Testis (tissue), 5 donors: ENCODE measurements around the genes IGF2BP1, GNGT2 and PHB1.

GRCh38 chr17:48628264-48628568 lies 2.1 kb upstream of the HOXB9 start:
- PRO-cap, 3 experiments, result no peak in any of the 3 experiments
- RAMPAGE, long total RNA, 2 experiments, result no peak in any of the 2 experiments
- RRBS, result 59% methylated on average over 2 of the region's 9 CpGs

- PRO-cap, 3 experiments, result no peak in any of the 3 experiments
- RAMPAGE, long total RNA, 2 experiments, result no peak in any of the 2 experiments
- RRBS, result no CpG with 5 or more reads among the region's 5 CpGs
Measured at GRCh38 chr17:48629233-48629685, 3.1 kb upstream of the HOXB9 start.

DNA sequence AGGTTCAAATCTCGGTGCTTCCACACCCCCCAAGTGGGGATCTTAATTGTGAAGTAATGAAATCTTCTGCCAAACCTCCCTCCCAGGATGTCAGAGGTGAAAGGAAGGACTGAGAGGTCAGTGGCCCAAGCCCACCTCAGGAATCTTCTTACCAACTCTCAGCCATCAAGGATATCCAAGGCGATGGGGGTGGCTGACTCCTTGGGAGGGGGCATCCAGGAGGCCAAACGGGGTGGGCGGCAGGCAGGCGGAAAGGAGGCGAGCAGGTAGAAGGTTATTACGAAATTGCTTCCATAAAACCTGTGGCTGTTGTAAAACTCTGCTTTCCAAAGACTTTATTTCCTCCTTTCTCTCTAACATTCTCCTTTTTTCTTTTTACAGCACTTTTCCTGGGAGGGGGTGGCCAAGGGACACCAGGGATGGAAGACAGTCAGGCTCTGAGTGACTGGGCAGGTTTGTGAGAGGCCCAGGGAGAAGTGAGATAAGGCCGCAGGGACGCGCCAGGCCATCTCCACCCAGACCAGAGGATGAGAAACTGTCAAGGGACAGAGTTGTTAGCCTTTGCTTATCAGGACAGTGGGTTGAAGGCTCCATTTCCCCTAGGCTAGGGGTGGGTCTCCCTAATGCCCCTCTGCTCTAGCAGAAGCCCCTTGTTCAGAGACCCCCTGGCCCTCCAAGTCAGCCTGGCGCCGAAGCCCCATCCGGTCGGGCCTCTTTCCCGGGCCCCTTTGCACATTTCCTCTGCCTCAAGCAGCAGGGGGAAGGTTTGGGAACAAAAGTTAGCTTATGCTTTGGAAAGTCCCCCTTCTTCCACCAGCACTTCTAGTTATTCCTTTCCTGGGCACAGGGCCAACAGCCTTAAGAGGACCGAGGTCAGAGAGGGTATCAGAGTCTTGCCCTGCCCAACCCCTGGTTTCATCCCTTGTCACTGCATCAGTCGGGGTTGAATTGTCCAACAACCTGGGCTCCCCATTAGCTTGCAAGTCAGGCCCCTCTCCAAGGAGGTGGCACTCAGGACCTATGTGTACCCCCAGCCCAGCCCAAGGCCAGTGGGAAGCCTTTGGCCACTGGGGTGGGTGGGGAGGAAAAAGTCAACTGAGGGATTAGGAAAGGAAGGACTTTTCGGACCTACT lies 5.0 kb upstream of the HOXB9 start:
- PRO-cap, 3 experiments, result no peak in any of the 3 experiments
- RAMPAGE, long total RNA, 2 experiments, result no peak in any of the 2 experiments
- RRBS, result no CpG with 5 or more reads among the region's 18 CpGs

GRCh38 chr17:48643256-48643716 lies 17.1 kb upstream of the HOXB9 start:
- PRO-cap, 3 experiments, result no peak in any of the 3 experiments
- RAMPAGE, long total RNA, 2 experiments, result no peak in any of the 2 experiments
- RRBS, result no CpG with 5 or more reads among the region's 8 CpGs

- PRO-cap, 3 experiments, result no peak in any of the 3 experiments
- RAMPAGE, long total RNA, 2 experiments, result no peak in any of the 2 experiments
- RRBS, result no CpG with 5 or more reads among the region's 22 CpGs
Measured at GRCh38 chr17:48719421-48719599, 3.0 kb downstream of the PRAC1 start.

GRCh38 chr17:48723300-48724171 lies 551 bp downstream of the PRAC2 start:
- PRO-cap, 3 experiments, result no peak in any of the 3 experiments
- RAMPAGE, long total RNA, 2 experiments, result start-site peak on the minus strand in 1 of 2 experiments, at chr17:48723985-48723994 at its widest, 24 reads per replicate
- RRBS, result 4% methylated on average over 18 of the region's 47 CpGs

GRCh38 chr17:48920840-48921769 lies 12.9 kb downstream of the UBE2Z start:
- PRO-cap, 3 experiments, result no peak in any of the 3 experiments
- RAMPAGE, long total RNA, 2 experiments, result no peak in any of the 2 experiments
- RRBS, result no CpG with 5 or more reads among the region's 9 CpGs

GRCh38 chr17:48928777-48929816 lies 15.5 kb downstream of the SNF8 start:
- PRO-cap, 3 experiments, result no peak in any of the 3 experiments
- RAMPAGE, long total RNA, 2 experiments, result no peak in any of the 2 experiments
- RRBS, result no CpG with 5 or more reads among the region's 6 CpGs

DNA sequence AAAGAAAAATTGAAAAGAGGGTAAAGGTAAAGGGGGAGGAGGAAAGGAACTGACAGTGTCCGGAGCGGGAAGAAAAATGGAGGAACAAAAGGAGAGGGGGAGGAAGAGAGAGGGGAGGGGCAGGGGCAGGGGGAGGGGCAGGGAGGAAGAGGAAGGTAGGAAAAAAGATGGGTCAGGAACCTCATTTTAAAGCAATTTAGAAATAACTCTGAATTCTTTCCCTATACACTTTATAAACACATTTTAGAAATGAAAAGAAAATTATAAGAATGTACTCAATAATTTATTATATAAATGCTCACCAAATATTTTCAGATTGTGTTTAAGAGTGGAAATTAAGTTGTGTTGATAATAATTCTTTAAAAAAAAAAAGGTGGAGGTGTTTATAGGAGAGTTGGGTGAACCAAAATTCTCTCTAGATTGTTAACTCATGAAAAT lies 6.1 kb upstream of the IGF2BP1 start:
- PRO-cap, 3 experiments, result no peak in any of the 3 experiments
- RAMPAGE, long total RNA, 2 experiments, result no peak in any of the 2 experiments
- RRBS, result no CpG with 5 or more reads among the region's 2 CpGs

DNA sequence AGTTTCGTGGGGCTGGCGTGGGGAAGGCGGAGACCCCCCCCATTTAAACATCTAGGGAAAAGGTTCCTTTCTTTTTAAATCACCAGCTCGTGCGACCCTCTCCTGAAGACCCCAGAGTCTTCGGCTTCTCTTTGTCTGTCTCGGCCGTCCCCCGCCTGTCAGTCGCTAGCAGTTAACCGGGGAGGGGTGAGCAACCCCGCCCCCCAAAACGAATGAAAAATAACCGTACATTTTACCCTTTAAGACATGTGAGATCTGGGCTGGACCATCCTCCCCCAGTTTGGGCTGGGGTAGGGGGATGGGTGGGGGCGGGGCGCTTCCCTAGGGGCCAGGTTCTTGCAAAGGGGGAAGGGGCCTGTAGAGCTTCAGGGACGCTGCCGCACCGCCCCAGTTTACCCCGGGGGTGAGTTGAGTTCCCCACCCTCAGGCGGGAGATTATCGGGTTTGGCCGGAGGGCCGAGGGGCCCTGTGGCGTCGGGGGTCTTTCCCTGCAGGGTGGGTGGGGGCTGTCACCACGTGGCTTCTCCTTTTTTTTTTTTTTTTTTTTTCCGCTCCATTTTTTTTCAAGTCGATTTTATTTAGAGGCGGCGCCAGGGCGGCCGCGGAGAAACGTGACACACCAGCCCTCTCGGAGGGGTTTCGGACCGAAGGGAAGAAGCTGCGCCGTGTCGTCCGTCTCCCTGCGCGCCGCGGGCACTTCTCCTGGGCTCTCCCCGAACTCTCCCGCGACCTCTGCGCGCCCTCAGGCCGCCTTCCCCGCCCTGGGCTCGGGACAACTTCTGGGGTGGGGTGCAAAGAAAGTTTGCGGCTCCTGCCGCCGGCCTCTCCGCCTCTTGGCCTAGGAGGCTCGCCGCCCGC lies at the start of gene IGF2BP1:
IGF2BP1 (plus strand) TSS at position 550 of the 858 bp plus-strand sequence.
- PRO-cap, 3 experiments, result no peak in any of the 3 experiments
- RAMPAGE, long total RNA, 2 experiments, result start-site peak on the plus strand in 1 of 2 experiments, centred at position 647 of the sequence, 47 reads per replicate; start-site peak on the minus strand in 2 of 2 experiments, centred at positions 169 to 178 of the sequence, 15 to 21 reads per replicate
- RRBS, result 3% methylated on average over 8 of the region's 61 CpGs

GRCh38 chr17:48997694-48998157 lies 541 bp downstream of the IGF2BP1 start:
- PRO-cap, 3 experiments, result no peak in any of the 3 experiments
- RAMPAGE, long total RNA, 2 experiments, result start-site peak on the minus strand in 1 of 2 experiments, at chr17:48997745-48998340 at its widest, 11 reads per replicate
- RRBS, result 4% methylated on average over 12 of the region's 40 CpGs

DNA sequence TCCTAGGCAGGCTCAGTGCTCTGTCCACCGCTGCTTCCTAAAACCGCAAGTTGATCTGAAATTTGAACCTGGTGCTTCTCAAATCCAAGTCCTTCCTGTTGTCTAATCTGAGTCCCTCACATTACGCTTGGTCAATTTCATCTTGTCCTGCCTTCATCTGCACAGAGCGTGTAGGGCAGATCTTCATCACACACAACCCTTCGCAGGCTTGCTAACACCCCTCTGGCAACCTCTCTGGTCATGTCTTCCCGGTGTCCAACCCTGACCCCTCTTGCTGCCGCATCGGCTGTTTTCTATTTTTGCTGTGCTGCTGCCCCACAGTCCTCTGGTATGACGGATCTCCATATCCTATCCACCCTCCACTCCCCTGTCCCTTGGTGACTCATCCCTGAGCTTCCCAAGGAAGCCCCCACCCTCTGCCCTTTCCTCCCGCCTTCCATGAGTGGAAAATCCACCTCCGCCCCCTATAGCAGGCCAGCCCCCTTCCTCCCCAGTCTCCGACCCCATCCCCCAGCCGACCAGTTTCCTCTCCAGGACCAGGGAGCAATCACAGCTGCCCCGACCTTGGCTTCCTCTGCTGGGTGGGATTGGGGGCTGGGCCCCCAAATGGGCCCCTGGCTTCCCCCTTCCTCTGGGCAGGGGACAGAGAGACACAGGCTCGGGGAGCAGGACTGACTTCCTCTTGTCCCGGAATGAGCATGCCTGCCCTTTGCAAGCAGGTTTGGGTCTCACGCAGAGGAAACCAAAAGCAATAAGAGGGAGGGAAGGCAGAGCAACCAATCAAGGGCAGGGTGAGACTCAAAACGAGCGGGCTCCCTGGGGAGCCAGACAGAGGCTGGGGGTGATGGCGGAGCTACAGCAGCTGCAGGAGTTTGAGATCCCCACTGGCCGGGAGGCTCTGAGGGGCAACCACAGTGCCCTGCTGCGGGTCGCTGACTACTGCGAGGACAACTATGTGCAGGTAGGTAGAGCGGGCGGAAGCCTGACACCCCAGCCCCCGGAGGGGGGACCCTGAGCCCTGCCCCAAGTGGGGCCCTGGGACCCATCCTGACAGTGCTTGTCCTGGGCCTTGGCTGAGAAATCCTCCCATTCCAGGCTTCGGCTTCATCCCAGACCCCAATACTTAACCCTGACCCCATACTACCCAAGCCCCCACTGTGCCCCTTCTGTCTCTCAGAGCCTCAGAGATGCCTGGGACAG lies at the start of gene GNGT2:
GNGT2 (minus strand) TSS at position 694 of the 1,200 bp plus-strand sequence.
- PRO-cap, 3 experiments, result peak in 3 of 3 experiments; most common plus-strand start position 831 of the sequence (in 3); most common minus-strand start position 694 of the sequence (in 3)
- RAMPAGE, long total RNA, 2 experiments, result start-site peak on the plus strand in 1 of 2 experiments, centred at position 497 of the sequence, 13 reads per replicate
- RRBS, result 57% methylated on average over 4 of the region's 28 CpGs

- PRO-cap, 3 experiments, result no peak in any of the 3 experiments
- RAMPAGE, long total RNA, 2 experiments, result no peak in any of the 2 experiments
- RRBS, result no CpG with 5 or more reads among the region's 7 CpGs
Measured at GRCh38 chr17:49366635-49367034, 4.6 kb upstream of the ZNF652 start.

DNA sequence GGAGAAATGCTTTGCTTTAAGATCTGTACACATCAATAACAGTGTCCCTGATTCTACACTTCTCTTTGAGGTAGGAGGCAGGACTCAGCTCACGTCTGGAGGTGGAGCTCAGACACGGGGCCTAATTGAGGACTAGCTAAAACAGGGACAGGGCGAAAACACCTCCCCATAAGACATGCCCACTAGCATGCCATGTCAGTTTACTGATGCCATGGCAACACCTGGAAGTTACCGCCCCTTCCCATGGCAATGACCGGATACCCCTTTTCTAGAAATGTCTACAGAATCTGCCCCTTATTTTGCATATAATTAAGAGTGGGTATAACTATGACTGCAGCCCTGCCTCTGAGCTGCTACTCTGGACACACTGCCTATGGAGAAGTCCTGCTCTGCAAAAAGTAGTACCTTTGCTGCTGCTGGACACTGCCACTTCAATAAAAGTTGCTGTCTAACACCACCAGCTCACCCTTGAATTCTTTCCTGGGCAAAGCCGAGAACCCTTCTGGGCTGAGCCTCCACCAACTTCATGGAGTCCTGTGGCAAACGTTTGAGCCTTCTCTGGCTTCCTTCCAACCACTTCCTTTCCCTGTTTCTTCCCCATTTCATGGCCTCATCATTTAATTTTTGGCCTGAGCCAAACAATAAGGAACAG lies 21.1 kb downstream of the PHB1 start:
- PRO-cap, 3 experiments, result no peak in any of the 3 experiments
- RAMPAGE, long total RNA, 2 experiments, result no peak in any of the 2 experiments
- RRBS, result no CpG with 5 or more reads among the region's 7 CpGs

DNA sequence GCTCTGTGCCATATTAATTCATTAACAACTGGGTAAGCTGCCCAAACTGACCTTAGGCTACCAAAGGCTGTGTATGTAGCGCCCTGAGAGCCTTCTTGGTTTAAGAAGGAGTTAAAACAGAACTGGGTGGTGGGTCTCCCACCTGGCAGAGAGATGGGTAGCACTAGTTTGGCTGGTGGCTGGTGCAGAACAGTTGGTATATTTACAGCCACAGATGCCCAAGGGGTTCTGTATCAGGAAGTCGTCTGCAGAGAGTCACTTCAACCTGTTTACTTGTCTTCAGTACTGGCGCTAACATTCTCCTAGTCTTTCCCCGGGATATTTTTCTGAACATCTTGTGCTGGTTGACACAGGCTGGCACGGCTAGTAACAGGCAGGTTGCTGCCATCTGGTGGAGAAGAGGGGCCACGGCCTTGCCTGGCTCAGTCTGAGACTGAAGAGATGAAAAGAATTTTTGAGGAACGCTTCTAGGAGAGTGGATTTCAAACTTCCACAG lies 19.8 kb downstream of the PHB1 start:
- PRO-cap, 3 experiments, result no peak in any of the 3 experiments
- RAMPAGE, long total RNA, 2 experiments, result no peak in any of the 2 experiments
- RRBS, result no CpG with 5 or more reads among the region's 7 CpGs

DNA sequence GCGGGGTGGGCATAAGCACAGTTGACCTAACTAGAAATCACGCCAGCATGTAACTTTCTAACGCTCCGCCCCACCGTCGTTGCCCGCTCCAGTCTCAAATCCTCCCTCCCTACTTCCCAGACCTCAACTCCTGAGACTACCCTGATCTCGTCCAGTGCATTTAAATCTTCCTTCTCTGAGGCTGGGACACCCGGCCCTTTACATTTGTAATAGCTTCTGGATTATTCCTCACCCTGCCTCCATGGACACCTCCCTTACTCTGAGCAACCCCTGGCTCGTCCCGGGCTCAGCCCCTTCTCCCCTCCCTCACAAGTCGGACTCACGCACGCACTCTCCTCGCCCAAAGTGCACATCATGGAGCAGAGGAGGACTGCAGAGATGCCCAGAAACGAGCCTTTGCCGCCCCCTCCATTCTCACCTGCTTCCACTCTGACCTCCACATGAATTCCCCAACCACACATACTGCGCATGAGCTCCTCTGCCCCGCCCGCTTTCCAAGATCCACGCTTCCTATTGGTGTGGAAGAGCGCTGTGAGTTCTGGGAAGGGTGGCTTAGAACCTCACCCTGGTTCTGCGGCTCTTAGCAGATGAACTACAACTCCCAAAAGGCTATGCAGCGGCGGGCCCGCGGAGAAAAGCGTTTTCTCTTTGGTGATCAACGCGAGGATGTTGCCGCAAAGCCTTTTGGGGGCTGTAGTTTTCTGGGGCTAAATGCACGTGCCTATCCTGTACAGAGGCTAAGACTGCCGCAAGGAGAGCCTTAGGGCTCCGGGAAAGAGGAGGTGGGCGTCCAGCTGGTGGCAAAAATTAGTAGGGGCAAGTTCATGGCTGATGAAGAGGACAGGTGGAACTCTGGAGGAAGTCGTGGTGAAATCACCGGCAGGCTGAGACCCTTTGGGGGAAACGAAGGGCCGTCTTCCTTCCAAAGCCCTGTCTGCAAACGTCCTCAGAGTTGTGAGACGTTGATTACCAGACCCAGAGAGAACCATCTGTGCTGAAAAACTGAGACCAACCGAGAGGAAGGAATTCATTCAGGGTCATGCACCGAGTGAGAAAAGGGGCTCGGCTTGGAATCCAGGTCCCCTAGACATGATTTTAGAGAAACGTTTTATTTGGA lies at the start of gene PHB1:
PHB1 (minus strand) TSS at position 466 of the 1,117 bp plus-strand sequence.
- PRO-cap, 3 experiments, result peak in 3 of 3 experiments; most common plus-strand start position 751 of the sequence (in 2); most common minus-strand start position 464 of the sequence (in 2)
- RAMPAGE, long total RNA, 2 experiments, result start-site peak on the minus strand in 2 of 2 experiments, centred at position 444 of the sequence, 246 to 341 reads per replicate
- RRBS, result 2% methylated on average over 7 of the region's 45 CpGs

- PRO-cap, 3 experiments, result no peak in any of the 3 experiments
- RAMPAGE, long total RNA, 2 experiments, result no peak in any of the 2 experiments
- RRBS, result no CpG with 5 or more reads among the region's 8 CpGs
Measured at GRCh38 chr17:49424658-49425214, 10.1 kb upstream of the PHB1 start.

DNA sequence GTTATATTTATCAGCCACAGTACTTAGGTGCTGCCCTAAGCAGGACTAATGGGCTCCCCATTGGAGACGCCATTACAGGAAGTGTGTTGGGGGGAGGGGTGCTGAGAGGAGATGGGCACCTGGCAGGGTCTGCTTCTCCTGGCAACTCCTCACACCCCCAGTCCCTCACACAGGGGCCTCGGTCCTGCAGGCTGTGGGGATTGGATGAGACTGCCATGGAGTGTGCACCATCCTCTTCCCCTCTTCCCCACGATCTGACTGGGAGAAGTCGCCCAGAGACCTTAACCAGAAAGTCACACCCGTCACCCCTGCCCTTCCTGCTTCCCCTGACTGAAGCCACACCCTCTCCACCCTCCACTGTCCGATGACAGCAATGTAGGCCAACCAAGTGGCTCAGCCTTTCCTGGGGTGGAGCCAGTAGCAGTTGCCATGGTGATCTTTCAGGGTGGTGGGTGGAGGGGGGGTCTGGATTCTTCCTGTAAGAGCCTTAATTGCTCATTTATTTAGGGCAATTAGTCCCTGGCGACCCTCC lies 37.4 kb upstream of the PHB1 start:
- PRO-cap, 3 experiments, result no peak in any of the 3 experiments
- RAMPAGE, long total RNA, 2 experiments, result no peak in any of the 2 experiments
- RRBS, result no CpG with 5 or more reads among the region's 7 CpGs

GRCh38 chr17:49556188-49556649 lies 19.5 kb upstream of the NXPH3 start:
- PRO-cap, 3 experiments, result no peak in any of the 3 experiments
- RAMPAGE, long total RNA, 2 experiments, result no peak in any of the 2 experiments
- RRBS, result 12% methylated on average over 12 of the region's 27 CpGs

DNA sequence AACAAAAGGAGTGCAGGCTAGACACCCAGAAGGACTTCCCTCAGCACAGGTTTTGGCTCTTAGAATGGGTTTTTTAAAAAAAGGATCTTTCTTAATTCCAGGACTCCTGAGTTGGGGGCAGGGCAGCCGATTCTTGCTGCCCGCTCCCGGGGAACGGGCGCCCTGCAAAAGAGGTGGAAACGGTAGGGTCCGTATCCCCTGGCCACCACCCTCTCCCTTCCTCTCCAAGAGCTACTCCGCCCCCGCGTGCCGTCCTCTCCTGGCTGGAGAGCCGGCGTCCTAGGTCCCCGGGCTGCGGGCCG lies 419 bp upstream of the NXPH3 start:
- PRO-cap, 3 experiments, result no peak in any of the 3 experiments
- RAMPAGE, long total RNA, 2 experiments, result no peak in any of the 2 experiments
- RRBS, result no CpG with 5 or more reads among the region's 16 CpGs